ENCODE results near the genes NSG1 and EVC.

- PRO-cap: no peak
- RAMPAGE, long total RNA, 4 experiments: no peak in any of the 4 experiments
These were observed 31.0 kb downstream of the LRPAP1 start for GRCh38 chr4:3501205-3501737.

GRCh38 chr4:3530682-3531476 is 1.3 kb downstream of the LRPAP1 start:
- PRO-cap: no peak
- RAMPAGE, long total RNA, 4 experiments: no peak in any of the 4 experiments

DNA sequence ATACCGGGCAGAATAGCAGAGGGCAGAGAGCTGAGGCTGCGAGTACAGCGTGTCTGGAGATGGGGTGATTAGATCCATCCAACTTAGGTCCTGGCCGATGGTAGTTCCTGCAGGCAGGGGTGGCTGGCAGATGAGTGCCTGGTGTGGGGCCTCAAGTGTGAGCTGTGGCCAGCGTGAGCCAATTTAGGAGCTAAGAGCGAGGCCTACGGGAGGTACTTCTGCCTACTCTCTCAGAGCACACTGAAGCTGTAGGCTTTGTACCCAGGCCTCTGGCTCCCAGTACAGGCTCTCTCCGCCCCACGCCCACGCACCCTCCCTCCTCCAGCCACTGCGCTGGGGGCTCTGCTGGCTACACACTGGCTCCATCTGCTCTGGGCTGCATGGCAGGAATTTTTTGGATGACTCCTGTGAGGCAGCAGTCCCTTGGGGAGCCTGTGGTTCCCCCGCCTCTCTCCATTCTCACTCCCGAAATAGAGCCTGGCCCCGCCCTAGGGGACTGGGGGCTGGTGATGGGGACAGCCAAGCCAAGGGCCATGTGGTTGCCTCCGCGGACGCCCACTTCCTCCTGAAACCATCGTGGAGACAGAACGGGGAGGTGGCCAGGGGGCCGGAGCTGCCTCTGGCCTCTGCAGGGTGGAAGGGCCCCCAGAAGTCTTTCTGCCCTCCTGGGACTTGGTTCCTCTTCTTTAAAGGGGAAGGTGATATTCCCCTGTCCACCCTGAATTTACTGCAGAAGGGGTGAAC is 58.1 kb upstream of the ADRA2C start:
- PRO-cap: no peak
- RAMPAGE, long total RNA, 4 experiments: no peak in any of the 4 experiments

GRCh38 chr4:3729508-3730011 is 36.6 kb upstream of the ADRA2C start:
- PRO-cap: no peak
- RAMPAGE, long total RNA, 4 experiments: no peak in any of the 4 experiments

DNA sequence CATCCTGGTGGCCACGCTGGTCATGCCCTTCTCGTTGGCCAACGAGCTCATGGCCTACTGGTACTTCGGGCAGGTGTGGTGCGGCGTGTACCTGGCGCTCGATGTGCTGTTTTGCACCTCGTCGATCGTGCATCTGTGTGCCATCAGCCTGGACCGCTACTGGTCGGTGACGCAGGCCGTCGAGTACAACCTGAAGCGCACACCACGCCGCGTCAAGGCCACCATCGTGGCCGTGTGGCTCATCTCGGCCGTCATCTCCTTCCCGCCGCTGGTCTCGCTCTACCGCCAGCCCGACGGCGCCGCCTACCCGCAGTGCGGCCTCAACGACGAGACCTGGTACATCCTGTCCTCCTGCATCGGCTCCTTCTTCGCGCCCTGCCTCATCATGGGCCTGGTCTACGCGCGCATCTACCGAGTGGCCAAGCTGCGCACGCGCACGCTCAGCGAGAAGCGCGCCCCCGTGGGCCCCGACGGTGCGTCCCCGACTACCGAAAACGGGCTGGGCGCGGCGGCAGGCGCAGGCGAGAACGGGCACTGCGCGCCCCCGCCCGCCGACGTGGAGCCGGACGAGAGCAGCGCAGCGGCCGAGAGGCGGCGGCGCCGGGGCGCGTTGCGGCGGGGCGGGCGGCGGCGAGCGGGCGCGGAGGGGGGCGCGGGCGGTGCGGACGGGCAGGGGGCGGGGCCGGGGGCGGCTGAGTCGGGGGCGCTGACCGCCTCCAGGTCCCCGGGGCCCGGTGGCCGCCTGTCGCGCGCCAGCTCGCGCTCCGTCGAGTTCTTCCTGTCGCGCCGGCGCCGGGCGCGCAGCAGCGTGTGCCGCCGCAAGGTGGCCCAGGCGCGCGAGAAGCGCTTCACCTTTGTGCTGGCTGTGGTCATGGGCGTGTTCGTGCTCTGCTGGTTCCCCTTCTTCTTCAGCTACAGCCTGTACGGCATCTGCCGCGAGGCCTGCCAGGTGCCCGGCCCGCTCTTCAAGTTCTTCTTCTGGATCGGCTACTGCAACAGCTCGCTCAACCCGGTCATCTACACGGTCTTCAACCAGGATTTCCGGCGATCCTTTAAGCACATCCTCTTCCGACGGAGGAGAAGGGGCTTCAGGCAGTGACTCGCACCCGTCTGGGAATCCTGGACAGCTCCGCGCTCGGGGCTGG is 1.1 kb downstream of the ADRA2C start:
- PRO-cap: unidirectional peak, minus-strand start at position 234 of the sequence; unidirectional peak, minus-strand start at position 281 of the sequence
- RAMPAGE, long total RNA, 4 experiments: no peak in any of the 4 experiments

DNA sequence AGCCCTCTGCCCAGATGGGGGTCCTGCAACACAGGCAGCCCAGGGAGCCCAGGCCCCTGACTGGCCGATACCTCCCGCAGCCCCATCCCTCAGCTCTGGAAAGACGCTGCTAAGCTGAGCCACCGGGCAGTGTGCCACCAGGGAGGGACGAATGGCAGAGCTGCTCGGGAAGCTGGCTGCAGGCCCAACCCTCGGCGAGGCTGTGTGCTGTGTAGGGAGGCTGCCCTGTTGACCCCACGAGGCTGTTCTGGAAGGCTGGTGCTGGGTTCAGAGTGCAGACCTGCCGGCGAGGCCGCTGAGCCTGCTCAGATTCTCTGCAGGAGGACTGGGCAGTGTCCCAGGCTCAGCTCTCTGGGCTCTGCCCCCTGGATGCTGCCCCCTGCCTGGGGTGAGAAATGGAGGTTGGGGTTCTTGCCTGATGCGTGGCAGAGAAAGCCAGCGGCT is 61.7 kb downstream of the ADRA2C start:
- PRO-cap: no peak
- RAMPAGE, long total RNA, 4 experiments: no peak in any of the 4 experiments

DNA sequence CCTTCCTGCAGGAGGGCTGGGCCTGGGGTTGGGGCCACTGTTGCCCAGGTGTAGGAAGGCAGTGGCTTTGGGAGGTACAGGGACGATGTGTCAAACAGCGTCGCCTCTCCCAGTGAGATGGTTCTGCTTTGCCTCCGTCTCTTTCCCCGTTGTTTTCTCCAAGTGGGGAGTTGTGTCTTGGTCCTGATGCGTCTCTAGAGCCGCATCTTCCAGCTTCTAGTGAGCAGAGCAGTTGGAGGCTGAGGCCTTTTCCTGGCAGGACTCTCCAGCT is 172.7 kb downstream of the ADRA2C start:
- PRO-cap: no peak
- RAMPAGE, long total RNA, 4 experiments: no peak in any of the 4 experiments

DNA sequence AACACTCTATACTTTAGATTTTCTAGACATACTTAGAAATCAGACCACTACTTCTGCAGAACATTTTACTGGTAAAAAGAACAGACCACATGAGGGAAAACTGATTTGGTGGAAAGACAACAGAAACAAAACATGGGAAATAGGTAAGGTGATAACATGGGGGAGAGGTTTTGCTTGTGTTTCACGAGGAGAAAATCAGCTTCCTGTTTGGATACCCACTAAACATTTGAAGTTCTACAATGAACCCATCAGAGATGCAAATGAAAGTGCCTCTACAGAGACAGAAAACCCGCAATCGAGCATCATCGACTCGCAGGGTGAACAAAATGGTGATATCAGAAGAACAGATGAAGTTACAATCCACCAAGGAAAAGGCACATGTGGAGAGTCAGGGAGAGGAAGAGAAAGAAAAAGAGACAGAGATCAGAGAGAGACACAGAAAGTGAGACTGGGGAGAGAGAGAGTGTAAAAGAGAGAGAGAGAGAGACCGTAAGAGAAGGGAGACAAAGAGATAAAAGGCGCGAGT is 153.2 kb downstream of the OTOP1 start:
- PRO-cap: no peak
- RAMPAGE, long total RNA, 4 experiments: no peak in any of the 4 experiments

DNA sequence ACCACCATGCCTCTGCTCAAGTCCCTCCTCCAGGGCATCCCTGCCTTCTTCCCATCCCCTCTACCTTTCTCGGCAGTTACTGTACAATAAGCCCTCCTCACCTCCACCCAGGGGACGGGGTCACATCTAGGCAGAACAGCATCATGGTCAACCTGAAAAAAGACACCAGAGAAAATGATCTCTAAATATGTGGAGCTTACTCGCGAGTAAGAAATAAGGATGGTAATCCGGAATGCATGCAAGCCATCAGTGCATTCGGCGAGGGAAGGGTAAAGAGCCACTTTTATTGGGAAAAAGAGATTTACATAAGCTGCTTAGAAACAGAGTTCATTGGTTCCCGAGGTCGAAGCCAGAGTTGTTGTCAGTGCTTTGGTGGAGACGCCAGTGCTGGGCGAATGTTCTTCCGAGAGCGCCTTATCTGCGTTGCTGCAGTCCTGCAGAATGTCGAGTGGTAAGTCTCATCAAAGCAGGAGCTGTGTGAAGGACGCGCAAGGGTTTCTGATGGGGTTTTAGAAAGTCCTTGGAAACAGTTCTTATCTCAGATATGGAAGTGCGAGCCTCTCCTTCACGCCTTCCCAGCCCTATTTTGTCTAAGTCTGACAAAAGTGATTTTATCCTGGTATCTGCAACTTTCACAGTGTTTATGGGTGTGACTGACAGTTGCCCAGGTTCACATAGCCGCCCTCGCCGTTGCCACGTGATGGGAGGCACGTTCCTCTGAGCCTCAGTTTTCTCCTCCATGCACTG is 47.5 kb upstream of the NSG1 start:
- PRO-cap: no peak
- RAMPAGE, long total RNA, 4 experiments: no peak in any of the 4 experiments

DNA sequence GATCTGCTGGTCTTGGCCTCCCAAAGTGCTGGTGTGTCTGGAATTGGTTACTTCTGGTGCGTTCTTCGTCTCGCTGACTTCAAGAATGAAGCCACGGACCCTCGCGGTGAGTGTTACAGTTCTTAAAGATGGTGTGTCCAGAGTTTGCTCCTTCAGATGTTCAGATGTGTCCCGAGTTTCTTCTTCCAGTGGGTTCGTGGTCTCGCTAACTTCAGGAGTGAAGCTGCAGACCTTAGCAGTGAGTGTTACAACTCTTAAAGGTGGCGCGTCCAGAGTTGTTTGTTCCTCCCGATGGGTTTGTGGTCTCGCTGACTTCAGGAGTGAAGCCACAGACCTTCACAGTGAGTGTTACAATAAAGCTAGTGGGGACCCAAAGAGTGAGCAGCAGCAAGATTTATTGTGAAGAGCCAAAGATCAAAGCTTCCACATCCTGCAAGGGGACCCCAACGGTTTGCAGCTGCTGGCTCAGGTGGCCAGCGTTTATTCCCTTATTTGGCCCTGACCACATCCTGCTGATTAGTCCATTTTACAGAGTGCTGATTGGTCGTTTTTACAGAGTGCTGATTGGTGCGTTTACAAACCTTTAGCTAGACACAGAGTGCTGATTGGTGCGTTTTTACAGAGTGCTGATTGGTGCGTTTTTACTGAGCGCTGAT is 38.4 kb upstream of the NSG1 start:
- PRO-cap: no peak
- RAMPAGE, long total RNA, 4 experiments: no peak in any of the 4 experiments

DNA sequence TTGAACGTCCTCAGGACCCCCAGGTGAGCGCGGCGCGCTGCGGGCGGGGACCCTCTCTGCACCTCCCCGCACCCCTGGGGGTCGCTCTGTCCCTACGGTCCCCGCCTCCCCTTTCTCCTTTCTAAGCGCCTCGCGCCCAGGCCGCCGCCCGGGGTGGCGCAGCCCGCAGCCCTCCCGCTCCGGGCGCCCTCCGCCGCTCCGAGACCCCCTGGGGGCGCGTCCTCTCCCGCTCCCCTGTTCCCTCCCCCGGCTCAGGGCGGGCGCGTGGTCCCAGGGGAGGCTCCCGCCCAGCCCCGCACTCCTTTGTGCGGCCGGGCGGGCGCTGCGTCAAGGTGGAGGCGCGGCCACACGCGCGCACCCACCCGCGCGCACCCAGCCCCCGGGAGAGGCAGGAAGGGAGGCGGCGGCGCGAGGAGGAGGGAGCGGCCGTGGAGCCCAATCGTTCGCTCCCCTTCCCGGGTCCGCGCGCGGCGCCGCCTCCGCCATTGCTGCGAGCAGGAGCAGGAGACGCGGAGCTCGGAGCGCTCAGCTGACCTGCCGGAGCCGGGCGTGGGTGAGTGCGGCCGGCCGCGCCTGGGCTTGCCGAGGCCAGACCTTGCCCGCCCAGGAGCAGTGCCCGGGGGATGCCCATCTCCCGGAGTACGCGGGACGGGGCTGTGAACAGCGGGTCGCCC is at the start of gene NSG1:
NSG1 (plus strand) TSS at position 482 of the 674 bp plus-strand sequence.
- PRO-cap: no peak
- RAMPAGE, long total RNA, 4 experiments: start-site peak on the plus strand in 4 of 4 experiments, centred at positions 391 to 500 of the sequence, 5 to 23 reads per replicate

DNA sequence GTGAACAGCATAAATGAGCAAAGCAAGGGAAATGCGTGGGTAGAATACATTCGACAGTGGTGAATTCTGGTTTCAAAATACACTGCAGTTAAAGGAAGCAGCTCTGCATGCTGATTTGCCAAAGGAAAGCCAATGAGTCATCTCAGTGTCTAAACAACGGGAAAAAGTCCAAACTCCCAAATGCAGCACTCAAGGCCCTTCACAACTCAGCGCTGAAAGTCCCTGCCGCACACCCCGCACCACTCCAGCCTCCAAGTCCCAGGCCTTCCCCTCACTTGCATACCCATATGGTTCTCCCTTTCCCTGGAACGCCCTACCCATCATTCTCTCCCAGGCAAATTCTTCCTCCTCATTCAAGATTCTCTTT is 68.1 kb downstream of the STX18 start:
- PRO-cap: no peak
- RAMPAGE, long total RNA, 4 experiments: no peak in any of the 4 experiments

GRCh38 chr4:4480728-4481579 is 60.9 kb downstream of the STX18 start:
- PRO-cap: no peak
- RAMPAGE, long total RNA, 4 experiments: no peak in any of the 4 experiments

DNA sequence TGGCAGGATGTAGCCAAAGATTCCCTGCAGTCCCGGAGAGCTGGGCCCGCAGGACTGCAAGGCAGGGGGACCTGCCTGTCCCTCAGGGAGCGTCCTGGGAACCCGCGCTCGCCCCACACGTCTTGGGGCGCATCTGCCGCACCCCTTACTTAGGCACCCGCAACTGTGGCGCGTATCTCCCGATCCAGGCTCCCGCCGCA is 761 bp upstream of the STK32B start:
- PRO-cap: no peak
- RAMPAGE, long total RNA, 4 experiments: no peak in any of the 4 experiments

DNA sequence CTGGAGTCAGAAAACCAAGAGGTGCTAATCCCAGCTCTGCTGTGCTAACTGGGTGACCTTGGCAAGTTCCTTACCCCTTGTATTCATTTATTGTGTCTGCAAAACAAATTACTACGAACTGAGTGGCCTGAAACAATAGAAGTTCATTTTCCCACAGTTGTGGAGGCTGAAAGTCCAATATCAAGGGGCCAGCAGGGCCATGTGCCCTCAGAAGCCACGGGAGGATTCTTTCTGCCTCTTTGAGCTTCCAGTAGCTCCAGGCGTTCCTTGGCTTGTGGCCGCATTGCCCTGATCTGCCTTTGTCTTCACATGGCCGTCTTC is 271.3 kb downstream of the EVC2 start:
- PRO-cap: no peak
- RAMPAGE, long total RNA, 4 experiments: no peak in any of the 4 experiments

GRCh38 chr4:5710877-5711783 is at the start of gene EVC:
Gene EVC, plus strand, starts transcription at chr4:5711201.
- PRO-cap: bidirectional peak, plus-strand start at chr4:5711203, minus-strand start at chr4:5711125
- RAMPAGE, long total RNA, 4 experiments: no peak in any of the 4 experiments

DNA sequence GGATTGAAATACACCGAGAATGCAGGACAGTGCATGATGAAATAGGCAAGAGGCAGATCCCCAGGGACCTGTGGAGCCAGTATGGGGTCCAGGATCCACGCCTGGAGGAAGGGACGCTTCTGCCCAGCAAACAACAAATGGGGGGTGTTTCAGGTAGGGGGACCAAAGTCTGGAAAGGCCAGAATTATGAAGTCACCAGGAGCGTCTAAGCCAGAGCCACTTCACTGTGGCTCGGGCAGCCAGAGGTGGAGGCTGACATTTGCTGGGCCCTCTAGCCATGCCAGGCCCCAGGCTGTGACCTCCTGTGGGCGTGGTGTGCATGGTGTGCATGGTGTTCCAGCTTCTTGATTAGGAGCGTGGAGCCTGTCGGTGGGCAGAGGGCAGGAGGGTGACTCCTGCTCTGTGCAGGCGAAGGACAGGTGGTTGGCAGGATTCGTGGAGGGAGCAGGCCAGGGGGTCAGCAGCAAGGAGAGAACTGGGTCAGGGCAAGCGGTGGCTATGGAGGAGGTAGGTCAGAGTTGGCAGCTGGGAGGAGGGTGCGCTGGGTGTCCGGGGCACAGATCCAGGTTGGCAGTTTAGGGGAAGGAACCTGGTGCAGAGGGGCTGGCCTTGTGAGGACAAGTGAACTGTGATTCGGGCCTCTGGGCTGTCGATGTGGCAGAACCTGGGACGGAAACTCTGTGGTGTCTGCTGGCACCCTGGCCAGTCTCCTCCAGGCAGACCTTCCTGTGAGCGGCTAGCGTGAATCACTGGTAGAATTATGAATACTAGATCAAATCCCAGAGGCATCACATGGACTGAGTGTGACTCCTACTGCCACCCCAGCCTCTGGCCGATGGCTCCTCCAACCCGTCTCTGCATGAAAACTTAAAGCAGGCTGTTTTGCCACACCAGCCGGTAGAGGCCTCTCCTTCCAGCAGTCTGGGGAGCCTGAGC is 19.9 kb downstream of the EVC start:
- PRO-cap: no peak
- RAMPAGE, long total RNA, 4 experiments: no peak in any of the 4 experiments

DNA sequence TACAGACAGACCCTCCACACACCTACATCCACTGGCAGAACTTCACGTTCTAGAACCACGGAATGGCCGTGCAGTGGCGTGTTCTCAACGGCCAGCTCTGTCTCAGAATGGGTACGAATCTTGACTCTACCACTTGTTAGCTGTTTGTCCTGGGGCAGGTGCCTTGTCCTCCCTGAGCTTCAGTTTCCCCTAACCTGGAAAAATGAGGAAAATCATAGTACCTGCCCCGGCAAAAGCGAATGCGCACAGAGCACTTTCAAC is 61.8 kb downstream of the JAKMIP1 start:
- PRO-cap: unidirectional peak, minus-strand start at position 174 of the sequence
- RAMPAGE, long total RNA, 4 experiments: no peak in any of the 4 experiments

DNA sequence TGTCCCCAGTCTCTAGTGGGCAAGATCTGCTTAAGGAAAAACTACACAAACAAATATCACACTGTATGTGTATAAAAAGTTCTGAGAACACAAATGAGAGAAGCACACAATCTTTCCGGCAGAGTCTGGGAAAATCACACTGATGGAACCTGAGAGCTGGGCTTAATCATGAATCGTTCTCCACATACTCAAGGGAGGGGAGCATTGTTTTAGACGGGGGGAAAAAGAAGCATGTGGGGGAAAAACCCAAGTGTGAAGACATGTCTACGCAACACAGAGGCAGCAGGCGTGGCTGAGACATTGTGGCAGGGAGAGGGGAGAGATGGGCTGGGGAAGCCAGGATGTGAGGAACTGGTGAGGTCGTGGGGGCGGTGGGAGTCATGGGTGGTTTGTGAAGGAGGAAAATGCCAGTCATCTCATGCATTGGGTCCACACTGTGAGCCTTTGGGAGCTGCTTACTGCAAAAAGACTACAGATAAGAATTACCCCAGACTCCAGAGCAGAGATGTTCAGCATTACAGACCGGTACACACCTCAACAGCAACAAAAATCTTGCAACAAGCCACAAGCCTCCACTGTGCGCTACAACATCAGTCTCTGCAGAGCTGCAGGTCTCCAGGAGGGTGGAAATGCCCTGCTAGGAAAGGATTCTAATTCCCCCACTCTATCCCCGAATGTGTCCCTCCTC is 2.1 kb downstream of the JAKMIP1 start:
- PRO-cap: no peak
- RAMPAGE, long total RNA, 4 experiments: no peak in any of the 4 experiments

DNA sequence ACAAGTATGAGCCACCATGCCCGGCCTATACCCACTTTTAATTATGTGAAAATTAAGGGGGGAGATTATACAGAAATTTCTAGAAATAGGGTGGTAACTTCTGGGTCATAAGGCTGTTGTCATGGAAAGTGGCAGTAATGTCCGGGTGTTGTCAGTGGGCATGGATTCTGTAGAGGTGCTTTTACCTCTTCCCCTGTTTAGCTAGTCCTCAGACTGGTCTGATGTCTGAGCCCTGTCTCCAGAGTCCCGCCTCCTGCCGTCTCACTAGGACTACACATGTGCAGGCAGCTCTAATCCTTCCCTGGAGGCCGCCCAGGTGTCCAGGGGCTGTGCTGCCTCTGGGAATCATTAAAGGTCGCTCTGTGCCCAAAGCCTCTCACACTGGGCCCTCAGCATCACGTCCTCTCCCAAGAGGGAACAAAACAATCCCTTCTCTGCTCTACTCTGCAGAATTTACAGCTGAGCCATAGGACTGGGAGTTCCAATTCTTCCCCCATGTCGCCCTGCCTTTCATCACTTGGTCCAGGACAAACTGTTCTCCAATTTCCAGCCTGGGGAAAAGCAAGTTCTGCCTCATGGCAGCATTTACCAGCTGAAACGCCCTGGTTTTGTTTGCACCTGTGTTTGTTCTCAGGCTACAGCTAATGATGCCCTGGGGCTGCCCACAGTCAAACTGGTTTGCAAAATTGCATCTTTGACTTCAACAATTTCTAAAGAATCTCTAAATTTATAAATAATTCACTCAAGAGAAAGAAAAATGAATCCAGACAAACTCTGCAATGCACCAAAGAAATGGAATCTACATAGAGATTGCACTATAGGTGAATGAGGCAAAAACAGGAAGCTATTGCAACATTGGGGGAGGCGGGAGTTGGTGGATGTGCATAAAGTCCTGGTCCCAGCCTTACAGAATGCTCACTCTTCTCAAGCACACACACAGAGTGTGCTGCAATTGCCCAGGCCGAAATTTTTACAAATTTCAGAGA is 7.3 kb upstream of the MRFAP1 start:
- PRO-cap: no peak
- RAMPAGE, long total RNA, 4 experiments: no peak in any of the 4 experiments

Data from esophagus muscularis mucosa (tissue), 4 donors.